Bronchus fibroblast of lung (primary cell): Measurements from ENCODE around the gene CCM2.

GRCh38 chr7:44799310-44800028, 3.0 kb downstream of the PPIA start:
- RAMPAGE, long total RNA: no peak

DNA sequence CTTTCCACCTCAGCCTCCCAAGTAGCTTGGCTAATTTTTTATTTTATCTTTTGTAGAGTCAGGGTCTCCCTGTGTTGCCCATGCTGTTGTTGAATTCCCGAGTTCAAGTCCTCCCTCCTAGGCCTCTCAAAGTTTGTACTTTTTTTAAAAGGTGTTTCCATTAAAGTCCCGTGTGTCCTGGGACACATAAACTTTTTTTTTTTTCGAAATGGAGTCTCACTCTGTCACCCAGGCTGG, 24.3 kb downstream of the PPIA start:
- RAMPAGE, long total RNA: no peak

- RAMPAGE, long total RNA: no peak
These were observed 15.9 kb downstream of the H2AZ2 start for GRCh38 chr7:44831702-44832647.

DNA sequence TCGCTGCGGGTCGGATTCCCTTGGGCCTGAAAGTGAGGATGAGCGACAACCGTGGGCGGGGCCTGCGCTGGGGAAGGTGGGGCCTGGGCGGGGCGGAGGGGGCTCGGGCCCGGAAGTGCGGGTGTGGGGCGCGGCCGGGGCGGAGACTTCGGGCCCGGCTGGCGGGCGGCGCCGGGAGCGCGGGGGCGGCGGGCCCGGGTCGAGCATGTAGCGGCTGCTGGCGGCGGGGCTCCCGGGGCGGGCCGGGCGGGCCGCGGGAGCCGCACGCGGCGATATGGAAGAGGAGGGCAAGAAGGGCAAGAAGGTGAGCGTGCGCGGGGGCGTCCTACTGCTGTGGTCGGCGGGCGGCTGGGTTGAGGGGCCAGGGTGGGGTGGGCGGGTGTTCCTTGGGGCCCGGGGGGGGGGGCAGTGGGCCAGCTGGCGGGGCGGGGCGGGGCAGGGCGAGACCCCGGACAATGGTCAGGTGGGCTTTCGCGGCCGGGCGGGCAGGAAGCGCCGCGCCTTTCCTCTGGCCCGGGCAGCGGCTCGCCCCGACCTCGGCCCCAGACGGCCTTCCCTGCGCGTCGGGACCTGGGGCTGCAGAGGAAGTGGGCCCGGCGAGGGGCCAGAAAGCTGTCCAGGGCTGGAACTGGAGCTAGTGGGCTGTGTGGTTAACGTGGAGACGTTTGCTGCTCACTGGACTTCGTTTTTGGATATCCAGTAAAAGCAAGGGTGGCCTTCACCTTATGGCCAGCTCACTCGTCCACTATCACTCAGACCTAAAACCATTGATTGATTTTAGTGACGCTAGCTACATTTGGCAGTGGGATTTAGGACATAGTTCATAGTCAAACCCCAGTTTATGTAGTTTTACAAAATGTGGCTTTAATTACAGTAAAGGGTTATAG, at the start of gene CCM2:
TSS of gene CCM2 (plus strand) at position 142 of the 887 bp plus-strand sequence.
- RAMPAGE, long total RNA: start-site peak on the plus strand centred at position 195 of the sequence, 15 bp wide, 20 and 24 reads in 2 replicates

- RAMPAGE, long total RNA: no peak
These were observed 2.0 kb downstream of the CCM2 start for GRCh38 chr7:45001732-45002757.

DNA sequence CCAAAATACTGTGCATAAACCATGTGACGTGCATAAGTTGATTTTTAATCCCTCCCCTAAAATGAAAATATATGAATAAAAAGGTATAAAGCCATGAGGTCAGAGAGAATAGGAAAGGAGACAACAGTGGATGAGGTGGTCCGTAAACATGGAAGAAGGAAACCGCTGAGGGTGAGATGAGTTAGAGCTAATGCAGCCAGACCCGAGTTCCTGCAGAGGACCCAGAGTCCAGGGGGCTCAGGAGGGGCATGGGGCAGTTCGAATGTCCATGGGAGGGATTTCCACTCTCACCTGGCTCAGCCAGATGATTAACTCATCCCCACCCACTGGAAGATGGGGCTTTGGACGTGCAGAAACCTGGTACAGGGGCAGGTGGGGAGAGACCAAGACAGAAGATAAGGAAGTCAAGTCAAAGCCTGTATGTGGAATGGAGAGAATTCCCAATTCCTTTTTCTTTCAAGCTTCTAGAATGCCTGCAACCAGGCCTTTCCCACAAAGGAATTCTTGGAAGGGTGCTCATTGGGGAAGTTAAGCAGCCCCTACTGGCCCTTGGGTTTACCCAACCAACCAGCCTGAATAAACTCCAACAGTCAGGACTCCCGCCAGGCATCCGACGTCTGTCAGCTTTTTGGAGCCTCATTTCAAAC, 39.0 kb downstream of the CCM2 start:
- RAMPAGE, long total RNA: no peak

GRCh38 chr7:45069484-45070280, 19.1 kb downstream of the NACAD start:
- RAMPAGE, long total RNA: no peak

DNA sequence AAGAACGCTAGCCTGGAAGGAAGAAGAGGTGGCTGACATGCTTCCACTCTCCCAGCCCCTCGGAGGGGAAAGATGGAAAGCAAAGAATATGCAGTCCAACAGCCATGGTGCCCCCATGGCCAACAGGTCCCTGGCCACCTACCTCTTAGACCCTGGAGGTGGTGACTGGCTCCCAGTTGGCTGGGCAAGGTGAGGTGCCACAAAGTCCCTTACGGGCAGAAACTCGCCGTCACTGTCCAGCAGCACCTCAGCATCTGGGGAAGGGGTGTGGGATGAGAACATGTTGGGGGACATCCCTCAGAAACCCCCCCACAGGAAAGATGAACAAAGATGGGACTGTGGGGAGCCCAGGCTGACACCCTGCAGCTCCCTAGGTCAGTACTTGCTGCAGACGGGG, 10.1 kb downstream of the TBRG4 start:
- RAMPAGE, long total RNA: no peak

- RAMPAGE, long total RNA: no peak
These were observed 2.9 kb downstream of the RAMP3 start for GRCh38 chr7:45160367-45161010.

- RAMPAGE, long total RNA: no peak
These were observed 83.6 kb downstream of the RAMP3 start for GRCh38 chr7:45241106-45241665.

- RAMPAGE, long total RNA: no peak
These were observed 113.6 kb downstream of the ADCY1 start for GRCh38 chr7:45687729-45688254.

DNA sequence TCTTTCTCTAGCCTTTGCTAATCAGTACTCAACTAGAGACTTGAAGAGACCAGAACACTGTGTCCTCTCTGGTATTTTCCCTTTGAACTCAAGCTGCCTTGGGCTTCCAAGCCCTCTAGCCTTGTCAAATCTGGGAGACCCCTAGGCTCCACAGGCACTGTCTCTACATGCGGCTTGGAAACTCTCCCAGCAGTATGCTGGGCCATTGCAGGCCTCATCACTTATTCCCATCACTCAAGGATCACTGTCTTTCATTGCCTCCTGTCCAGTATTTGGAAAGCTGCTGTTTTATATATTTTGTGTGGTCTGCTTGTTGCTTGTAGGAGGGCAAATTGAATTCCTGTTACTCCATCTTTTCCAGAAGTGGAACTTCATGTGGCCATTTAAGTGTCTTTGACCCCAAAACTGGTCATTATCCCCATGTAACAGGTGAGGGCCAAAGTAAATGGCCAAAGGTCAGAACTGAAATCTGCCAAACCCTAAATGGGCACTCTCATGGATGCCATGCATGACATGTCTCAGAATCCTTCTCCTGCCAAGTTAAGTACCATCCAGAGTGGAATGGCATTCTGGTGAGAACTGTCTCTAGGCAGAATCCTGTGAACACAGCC, 120.9 kb downstream of the ADCY1 start:
- RAMPAGE, long total RNA: no peak

DNA sequence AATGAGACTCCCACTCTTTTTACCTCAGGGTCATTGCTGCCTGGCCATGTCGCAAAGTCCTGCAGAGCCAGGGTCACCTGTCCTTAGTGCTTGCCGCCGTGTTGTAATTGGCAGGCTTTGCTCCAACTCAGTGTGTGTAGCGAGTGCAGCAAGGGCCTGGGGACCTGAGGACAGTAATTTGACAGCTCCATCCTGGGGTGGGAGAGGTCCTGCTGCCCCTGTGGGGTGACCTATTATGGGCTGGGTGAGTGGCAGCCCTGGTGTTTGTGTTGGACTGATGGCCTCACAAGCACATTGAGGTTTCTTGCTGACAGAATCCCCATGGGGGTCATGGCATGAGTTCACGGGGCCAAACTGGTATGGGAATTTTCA, 7.7 kb upstream of the IGFBP1 start:
- RAMPAGE, long total RNA: no peak

GRCh38 chr7:45881712-45882488, 6.4 kb upstream of the IGFBP1 start:
- RAMPAGE, long total RNA: no peak

DNA sequence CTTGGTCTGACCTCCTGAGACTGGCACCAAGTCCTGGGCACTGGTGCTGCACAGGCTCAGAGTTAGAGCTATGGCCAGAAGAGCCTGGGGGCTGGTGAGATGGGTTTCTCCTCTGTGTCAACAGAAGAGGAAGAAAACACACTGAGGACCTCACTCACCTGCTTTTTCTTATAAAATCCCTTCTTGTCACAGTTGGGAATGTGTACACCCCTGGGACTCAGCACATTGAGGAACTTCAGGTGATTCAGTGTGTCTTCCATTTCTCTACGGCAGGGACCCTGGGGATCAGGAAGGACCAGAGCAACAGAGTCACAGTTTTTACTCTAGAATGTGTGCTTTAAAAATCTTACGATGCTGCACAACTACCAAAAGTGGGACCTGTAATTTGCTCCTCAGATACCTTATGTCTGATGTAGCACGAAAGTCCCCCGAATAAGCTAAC, 4.7 kb downstream of the IGFBP3 start:
- RAMPAGE, long total RNA: no peak

DNA sequence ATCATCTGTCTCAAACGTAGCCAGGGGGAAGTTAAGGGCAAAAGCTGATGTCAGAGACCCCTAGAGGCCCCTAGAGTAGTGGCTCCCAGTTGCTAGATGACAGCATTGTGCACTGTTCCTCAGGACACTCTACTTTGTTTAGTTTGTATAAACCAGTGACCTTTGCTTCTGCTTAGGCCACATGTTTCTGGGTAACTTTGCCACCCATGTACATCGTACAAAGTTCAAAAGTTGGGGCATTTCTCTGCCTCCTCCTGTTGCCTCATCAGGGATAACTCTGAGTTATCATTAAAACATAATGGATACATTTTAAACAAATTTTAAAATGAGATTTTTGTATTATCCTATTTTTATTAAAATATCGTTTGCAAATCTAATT, 233.4 kb upstream of the IGFBP3 start:
- RAMPAGE, long total RNA: no peak

- RAMPAGE, long total RNA: no peak
These were observed 370.6 kb upstream of the IGFBP3 start for GRCh38 chr7:46291535-46292143.

DNA sequence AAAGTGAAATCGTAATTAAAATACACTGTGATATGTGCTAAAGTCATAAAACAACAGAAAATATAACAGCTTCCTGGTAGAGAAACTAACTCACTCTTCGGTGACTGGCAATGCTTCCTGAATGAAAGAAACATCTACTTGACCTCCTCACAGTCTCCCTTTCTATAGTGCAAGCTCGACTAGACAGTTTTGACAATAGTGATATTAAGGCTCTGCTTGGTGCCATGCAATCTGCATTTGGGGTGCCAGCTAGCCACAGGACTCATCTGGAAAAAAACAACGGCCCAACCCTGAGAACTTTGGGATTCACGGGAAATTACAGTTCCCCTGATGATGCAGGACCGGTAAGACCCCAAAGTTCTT, 612.4 kb downstream of the TNS3 start:
- RAMPAGE, long total RNA: no peak

DNA sequence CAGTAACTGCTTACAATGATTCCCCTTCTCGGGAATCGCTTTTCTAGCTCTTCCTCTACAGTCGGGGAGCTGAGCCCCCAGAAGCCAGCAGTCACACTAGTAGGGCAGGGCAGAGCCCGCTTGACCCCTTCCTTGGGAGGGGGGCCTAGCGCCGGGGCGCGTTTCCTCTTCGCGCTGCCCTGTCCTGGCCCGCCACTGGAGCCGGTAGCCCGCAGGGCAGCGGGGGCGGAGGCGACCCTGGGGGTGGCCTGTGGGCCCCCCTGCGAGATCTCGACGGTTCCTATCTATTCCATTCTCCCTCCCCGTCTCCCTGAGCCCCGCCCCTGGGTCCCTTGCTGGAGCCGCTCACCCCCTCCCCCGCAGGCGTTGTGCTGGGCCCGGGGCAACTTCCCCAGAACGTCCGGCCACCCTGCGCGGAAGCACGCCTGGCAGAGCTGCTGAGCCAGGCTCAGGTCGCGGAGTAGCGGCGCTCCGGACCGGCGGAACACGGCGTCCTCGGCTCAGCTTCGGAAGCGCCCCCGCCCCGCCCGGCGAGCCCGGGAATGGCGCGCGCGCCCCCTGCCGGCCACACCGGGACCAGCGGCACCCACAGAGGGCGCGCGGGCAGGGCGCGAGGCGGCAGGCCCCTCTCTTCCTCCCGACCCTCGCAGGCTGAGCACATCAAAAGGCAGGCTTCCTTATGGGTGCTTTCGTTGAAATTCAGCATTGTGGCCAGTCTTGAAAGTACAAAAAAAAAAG, 327.7 kb downstream of the TNS3 start:
- RAMPAGE, long total RNA: no peak

- RAMPAGE, long total RNA: no peak
These were observed 252.4 kb downstream of the TNS3 start for GRCh38 chr7:47329349-47330055.